ENCODE results near the gene ERCC3.

GRCh38 chr2:120738542-120738705 lies 2.8 kb downstream of the GLI2 start:
- RAMPAGE, long total RNA: no peak
- RRBS: no CpG with 5 or more reads among the region's 1 CpG

DNA sequence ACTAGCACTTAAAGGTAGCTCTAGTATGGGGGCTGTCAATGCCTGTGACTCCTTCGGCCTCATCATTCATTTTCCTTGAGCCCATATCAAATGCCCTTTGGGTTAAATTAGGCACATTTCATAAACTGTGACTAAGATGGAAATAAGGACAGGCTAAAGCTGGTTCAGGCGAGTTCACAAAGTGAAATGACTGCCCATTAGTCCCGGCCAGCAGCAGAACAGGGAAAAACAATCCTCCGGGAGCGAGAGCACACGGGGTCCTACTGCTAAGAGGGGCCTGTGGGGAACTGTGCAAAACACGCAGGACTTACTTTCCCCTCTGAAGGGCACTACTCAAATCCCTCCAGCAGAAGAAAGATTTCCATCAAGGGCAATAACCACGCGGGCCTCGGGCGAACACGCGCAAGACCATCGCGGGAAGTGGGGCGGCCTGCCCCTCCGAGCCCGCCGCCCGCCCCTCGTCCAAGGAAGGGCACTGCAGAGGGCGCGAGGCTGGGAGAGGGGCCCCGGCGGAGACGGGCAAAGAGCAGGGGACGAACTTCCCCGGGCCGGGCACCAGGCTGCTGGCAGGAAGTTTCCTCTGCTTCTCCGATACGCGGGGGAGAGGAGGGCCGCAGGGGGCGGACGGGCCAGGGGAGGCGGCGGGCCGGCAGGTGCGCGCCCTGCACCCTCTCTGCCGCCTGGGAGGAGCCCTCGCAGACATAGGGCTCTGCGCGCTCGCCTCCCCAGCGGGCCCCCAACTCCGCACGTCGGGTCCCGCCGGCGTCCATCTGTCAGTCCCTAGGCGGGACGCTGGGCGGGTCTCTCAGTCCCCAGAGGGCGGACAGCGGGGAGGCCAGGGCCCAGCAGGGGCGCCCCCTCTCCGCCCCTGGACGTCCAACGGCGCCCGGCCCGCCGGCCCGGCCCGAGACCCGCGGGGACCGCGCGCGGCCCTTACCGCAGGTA lies 619 bp downstream of the TFCP2L1 start:
- RAMPAGE, long total RNA: no peak
- RRBS: under 1% methylated on average over 18 of the region's 74 CpGs

DNA sequence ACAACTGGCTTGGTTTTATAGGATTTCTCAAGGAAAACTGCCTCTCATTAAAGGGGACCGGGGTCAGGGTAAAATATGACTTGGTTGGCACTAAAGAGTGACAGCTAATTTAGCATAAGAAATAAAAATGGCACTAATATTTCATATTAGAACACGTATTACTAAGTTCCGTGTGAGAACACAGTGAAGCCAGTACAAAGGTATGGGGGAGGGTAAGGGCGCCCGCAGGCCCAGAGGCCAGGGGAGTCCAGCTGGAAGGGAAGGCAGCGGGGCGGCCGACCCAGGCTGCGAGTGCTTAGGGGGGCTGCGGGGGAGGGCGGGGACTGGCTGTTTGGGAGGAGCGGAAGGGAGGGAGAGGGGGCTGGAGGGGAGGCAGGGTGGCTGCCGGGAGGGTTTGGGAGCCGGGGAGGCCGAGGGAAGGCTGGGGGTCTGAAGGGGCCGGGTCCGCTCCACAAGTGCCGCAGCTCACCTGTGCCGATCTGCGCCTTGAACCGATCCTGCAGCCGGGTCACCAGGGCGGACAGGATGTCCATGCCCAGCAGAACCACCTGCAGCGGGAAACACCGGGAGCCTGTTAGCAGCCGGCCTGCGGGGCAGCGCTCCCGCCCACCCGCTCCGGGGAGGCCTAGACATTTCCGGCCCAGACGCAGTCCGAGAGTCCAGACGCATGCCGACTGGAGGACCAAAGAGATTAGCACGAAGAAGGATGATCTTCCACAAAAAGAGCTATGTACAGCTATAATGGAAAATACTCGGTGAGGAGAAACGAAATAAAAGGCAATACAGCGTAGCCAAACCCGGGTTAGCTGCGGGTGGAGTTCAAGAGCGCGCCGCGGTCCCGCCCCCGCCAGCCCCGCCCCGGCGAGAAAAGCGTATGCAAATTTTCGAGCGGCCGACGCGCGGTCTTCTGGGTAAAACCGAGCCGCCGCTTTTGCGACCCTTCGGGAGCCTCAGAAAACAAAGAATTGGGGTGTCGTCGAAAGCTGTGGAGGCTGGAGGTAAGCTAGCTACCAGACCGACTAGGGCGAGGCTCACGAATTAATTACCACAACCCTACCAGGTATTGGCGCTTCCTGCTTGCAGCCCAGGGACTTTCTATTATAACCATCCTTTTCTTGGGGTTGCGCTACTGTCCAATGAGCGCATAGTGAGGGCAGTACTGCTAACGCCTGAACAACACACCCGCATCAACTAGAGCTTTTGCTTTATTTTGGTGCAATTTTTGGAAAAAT lies 119.1 kb downstream of the CLASP1 start:
- RAMPAGE, long total RNA: no peak
- RRBS: 3% methylated on average over 20 of the region's 73 CpGs

DNA sequence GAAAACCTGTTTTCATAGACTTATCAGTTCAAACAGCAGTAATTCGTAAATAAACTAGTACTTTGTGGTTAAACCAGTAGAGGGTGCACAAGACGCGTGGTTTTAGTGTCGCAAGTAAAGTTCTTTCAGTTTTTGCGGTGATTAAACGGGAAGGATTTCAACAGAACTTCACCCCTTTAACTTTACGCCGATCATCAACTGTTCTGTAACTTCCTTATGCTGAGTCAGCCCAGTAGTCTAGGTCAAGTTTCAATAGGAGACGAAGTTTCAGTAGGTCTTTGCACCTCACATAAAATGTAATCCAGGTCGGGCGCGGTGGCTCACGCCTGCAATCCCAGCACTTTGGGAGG lies 118.3 kb downstream of the CLASP1 start:
- RAMPAGE, long total RNA: no peak
- RRBS: no CpG with 5 or more reads among the region's 13 CpGs

- RAMPAGE, long total RNA: no peak
- RRBS: no CpG with 5 or more reads among the region's 1 CpG
Measured at GRCh38 chr2:121565544-121565761, 83.8 kb downstream of the CLASP1 start.

GRCh38 chr2:121975015-121975508 lies 219.6 kb downstream of the TSN start:
- RAMPAGE, long total RNA: no peak
- RRBS: no CpG with 5 or more reads among the region's 13 CpGs

- RAMPAGE, long total RNA: no peak
- RRBS: no CpG with 5 or more reads among the region's 7 CpGs
Measured at GRCh38 chr2:124155173-124155673, 130.1 kb downstream of the CNTNAP5 start.

- RAMPAGE, long total RNA: no peak
- RRBS: no CpG with 5 or more reads among the region's 5 CpGs
Measured at GRCh38 chr2:126247666-126248093, 408.3 kb upstream of the GYPC start.

- RAMPAGE, long total RNA: no peak
- RRBS: no CpG with 5 or more reads among the region's 10 CpGs
Measured at GRCh38 chr2:126558156-126558355, 97.9 kb upstream of the GYPC start.

DNA sequence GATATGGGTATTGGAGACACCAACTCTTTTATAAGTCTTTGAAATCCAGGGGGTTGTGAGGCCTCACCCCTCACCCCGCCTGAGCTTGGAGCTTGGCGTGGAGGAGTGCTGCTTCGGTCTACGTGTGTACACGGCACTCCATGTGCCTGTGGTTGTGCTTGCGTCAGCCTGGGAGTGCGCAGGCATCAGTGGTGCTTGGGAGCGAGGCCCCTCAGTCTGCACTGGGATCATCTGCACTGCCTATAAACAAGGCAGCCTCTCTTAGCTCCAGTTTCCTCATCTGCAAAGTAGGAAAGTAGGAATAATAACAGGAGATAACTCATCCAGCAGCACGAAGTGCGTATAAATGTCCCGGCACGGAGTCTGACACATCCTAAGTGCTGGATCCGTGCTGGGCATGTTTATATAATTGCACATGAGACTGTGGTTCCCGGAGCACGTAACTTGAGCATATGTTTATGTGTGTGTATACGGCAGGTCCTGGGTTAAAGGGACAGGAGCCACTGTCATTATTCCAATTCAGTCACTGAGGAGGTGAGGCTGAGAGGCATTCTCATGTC lies 1.3 kb downstream of the GYPC start:
- RAMPAGE, long total RNA: no peak
- RRBS: 47% methylated on average over 3 of the region's 16 CpGs

DNA sequence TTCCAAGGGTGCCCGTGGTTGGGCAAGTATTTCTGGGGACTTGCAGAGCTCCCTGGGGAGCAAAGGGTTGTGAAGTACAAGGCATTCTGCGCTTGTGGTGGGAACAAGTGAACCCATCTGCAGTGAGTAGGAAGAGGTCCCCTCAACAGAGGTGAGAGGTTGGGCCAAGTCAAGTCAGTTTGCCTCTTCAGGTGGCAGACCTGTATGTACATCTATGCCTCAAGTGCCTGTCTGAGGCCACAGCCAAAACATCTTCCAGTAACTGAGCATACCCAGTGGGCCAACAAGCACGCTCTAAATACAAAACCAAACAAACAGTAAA lies 2.3 kb downstream of the GYPC start:
- RAMPAGE, long total RNA: no peak
- RRBS: no CpG with 5 or more reads among the region's 3 CpGs

GRCh38 chr2:126688862-126689265 lies 32.9 kb downstream of the GYPC start:
- RAMPAGE, long total RNA: no peak
- RRBS: no CpG with 5 or more reads among the region's 1 CpG

DNA sequence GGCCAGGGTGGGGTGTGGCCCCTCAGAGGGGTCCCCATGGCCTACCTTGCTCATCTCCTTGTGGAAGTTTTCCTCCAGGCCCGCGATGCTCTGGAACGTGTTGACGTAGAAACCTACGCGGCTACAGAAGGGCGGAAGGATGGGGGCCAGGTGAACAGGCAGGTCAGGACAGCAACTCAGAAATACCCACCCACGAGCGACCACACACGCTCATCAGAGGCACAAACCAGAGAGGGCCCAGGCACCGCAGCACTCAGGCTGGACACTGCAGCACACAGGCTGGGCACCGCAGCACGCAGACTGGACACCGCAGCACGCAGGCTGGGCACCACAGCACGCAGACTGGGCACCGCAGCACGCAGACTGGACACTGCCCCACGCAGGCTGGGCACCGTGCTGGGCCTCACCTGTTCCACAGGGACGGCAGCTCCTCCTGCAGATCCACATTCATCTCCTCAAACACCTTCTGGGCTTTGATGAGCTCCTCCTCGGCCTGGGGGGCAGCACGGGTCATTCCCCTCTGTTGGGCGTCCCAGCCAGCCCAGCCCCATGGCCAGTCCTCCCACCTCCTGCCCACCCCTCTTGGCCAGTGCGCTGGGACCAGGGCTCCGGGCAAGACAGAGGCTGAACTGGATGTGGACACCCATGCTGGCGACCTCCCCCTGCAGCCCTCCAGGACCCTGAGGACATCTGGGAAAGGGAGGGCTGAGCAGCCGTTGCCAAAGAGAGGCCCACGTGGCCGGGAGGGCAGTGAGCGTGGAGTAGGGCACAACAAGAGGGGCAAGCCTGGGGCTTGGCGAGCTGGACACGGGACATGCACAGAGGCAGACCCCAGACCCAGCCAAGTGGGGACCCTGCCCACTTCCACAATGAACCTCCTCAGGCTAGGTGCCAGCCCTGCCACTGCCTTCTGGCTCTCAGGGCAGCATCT lies 43.2 kb downstream of the BIN1 start:
- RAMPAGE, long total RNA: no peak
- RRBS: no CpG with 5 or more reads among the region's 33 CpGs

DNA sequence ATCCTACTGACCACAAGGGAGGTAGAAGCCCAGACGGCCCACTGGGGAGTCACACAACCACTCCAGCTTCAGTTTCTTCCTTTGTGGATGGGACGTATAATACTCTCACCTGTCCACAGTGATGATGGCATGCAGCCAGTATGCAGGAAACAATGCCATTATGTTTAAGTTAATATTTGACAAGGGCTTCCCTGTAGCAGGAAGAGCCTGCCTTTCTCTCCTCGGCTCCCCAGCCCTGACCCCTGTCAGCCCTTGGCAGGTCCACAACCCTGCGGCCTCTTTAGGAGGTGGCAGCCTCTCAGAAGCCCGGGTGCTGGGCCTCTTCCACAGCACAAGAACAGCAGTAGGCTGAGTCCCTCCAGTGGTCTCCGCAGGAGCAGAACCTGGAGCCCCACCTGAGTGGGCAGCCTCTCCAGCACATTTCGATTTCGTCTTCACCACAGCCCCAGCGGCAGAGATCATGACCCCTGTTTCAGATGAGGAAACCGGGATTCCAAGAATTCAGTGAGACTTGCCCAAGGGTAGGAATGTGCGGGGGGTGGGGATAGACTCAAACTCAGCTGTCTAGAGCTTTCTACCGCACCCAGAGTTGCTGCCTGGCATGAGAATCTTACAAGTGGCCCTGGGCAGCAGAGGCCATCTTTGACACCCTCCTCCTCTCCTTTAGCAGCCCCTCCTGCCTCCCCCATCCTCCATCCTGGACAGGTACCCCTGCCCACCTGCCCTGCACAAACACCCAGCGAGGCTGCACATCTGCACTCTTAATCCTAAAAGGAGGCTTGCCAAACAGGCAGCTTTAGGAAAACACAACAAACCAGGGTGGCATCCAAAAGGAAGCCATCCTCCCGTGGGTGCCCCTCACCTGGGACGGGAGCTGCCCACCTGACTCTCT lies 6.2 kb downstream of the BIN1 start:
- RAMPAGE, long total RNA: no peak
- RRBS: no CpG with 5 or more reads among the region's 15 CpGs

DNA sequence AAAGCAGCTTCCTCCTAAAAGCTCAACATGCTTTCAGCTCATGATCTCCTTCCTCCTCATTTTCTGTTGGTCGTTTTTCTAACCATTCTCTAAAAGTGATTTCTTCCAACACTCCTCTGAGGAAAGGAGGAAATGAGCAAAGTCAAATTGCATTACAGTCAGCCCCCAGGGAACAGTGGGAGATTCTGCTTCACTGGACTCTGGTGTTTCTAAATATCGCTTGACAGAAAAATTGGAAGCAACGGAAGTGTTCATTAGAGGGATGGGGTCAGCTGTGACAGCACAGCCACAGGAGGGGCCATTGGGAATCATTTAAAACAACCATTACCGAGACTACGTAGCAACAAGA lies 2.4 kb upstream of the BIN1 start:
- RAMPAGE, long total RNA: no peak
- RRBS: no CpG with 5 or more reads among the region's 5 CpGs

DNA sequence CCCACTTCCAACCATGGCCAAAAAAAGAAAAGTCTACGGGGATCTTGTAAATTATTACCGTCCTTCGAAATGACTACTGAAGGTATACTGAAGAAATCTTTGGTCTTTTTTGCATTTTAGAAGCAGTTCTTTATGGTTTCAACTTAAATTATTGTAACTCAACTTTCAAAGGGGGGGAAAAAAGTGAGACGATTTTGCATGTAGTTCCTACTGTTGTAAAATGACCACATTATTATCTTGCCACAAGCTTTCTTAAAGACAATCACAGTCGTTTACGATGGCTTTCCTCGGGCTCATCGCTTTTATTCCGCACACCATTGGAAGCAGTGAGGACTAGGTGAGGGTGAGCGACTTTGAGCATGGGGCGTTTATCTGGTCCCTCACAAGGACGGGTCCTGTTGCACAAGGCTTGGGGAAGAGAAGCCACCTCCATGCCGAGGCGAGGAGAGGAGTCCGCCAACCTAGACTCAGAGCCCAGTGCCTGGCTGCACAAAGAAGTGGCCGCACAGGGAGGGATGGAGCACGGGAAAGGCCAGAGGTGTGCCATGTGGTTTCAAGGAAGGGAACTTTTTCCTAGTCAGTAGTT lies 543 bp upstream of the CYP27C1 start:
- RAMPAGE, long total RNA: no peak
- RRBS: no CpG with 5 or more reads among the region's 17 CpGs

- RAMPAGE, long total RNA: no peak
- RRBS: 30% methylated on average over 3 of the region's 68 CpGs
Measured at GRCh38 chr2:127293352-127294450, at the start of gene ERCC3. TSS of gene ERCC3 (minus strand) at chr2:127294144.

- RAMPAGE, long total RNA: no peak
- RRBS: no CpG with 5 or more reads among the region's 16 CpGs
Measured at GRCh38 chr2:127370903-127371641, 16.7 kb downstream of the MAP3K2 start.

DNA sequence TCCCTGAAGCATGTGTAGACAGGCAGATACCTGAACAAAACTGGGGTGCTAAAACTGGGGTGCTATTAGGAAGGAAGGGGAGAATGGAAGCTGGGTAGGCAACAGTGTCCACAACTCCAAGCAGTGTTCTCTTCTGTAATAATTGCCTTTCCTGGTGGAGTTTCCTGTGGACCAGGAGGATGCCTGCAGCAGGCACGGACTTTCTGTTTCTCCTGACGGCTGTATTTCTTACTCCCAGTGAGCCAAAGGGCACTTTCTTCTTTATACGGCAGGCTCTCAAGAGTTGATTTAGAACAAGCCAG lies 13.1 kb upstream of the PROC start:
- RAMPAGE, long total RNA: no peak
- RRBS: no CpG with 5 or more reads among the region's 3 CpGs

GRCh38 chr2:127634374-127635226 lies 11.4 kb upstream of the GPR17 start:
- RAMPAGE, long total RNA: no peak
- RRBS: 43% methylated on average over 2 of the region's 24 CpGs

Data from epithelial cell of proximal tubule (primary cell).